ENCODE measurements around a stretch of chr16.

GRCh38 chr16:84833327-84834088 lies 13.7 kb downstream of the CRISPLD2 start:
- RAMPAGE, long total RNA = no peak
- RRBS = 45% methylated on average over 1 of the region's 25 CpGs
PRO-cap:
- standard = no peak
- CoPRO, capped RNA only, 2 experiments = no peak in any of the 2 experiments
- CoPRO, capped and uncapped RNA, 2 experiments = no peak in any of the 2 experiments
- CoPRO, uncapped RNA only, 2 experiments = no peak in any of the 2 experiments
CAGE:
- cytosol, long polyA plus RNA = no peak
- long polyA plus RNA = no peak
- nucleolus, long total RNA = no peak
- nucleus, long polyA plus RNA = no peak

DNA sequence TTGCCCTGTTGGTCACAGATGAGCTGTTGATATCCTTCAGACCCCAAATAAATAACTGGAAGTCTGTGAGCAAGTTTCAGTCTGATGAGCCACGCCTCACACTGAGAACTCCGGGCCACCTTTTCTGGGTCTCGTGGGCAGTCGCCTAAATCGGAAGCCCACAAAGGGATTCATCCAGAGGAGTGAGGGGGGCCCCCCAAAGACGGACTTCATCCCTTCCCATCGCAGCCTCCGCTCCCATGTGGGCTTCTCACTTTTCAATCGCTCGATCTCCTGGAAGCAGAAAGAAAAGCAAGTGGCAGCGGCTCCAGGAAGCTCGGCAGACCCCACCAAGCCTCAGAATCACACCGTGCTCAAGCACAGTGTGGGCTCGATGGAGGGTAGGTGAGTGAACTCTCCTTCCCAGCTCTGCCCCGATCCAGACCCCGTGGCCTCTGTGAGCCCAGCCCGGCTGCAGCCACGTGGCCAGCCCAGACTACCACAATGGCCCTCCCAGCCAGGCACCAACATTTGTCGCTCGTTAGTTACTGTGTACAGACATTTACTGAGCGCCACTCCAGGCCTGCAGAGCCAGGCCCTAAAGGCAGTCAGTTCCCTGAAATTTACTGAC lies 35.0 kb downstream of the ZDHHC7 start:
- RAMPAGE, long total RNA = no peak
- RRBS = no CpG with 5 or more reads among the region's 21 CpGs
PRO-cap:
- standard = no peak
- CoPRO, capped RNA only, 2 experiments = no peak in any of the 2 experiments
- CoPRO, capped and uncapped RNA, 2 experiments = no peak in any of the 2 experiments
- CoPRO, uncapped RNA only, 2 experiments = no peak in any of the 2 experiments
CAGE:
- cytosol, long polyA plus RNA = no peak
- long polyA plus RNA = no peak
- nucleolus, long total RNA = no peak
- nucleus, long polyA plus RNA = no peak

GRCh38 chr16:85001818-85002972 lies 9.1 kb downstream of the ZDHHC7 start:
- RAMPAGE, long total RNA = no peak
- RRBS = no CpG with 5 or more reads among the region's 25 CpGs
PRO-cap:
- standard = no peak
- CoPRO, capped RNA only, 2 experiments = no peak in any of the 2 experiments
- CoPRO, capped and uncapped RNA, 2 experiments = no peak in any of the 2 experiments
- CoPRO, uncapped RNA only, 2 experiments = no peak in any of the 2 experiments
CAGE:
- cytosol, long polyA plus RNA = no peak
- long polyA plus RNA = no peak
- nucleolus, long total RNA = no peak
- nucleus, long polyA plus RNA = no peak

GRCh38 chr16:85036787-85037575 lies 9.4 kb downstream of the KIAA0513 start:
- RAMPAGE, long total RNA = no peak
- RRBS = no CpG with 5 or more reads among the region's 14 CpGs
PRO-cap:
- standard = no peak
- CoPRO, capped RNA only, 2 experiments = no peak in any of the 2 experiments
- CoPRO, capped and uncapped RNA, 2 experiments = no peak in any of the 2 experiments
- CoPRO, uncapped RNA only, 2 experiments = no peak in any of the 2 experiments
CAGE:
- cytosol, long polyA plus RNA = no peak
- long polyA plus RNA = no peak
- nucleolus, long total RNA = no peak
- nucleus, long polyA plus RNA = no peak

GRCh38 chr16:85123746-85124403 lies 11.6 kb upstream of the CIBAR2 start:
- RAMPAGE, long total RNA = no peak
- RRBS = 78% methylated on average over 17 of the region's 32 CpGs
PRO-cap:
- standard = no peak
- CoPRO, capped RNA only, 2 experiments = no peak in any of the 2 experiments
- CoPRO, capped and uncapped RNA, 2 experiments = no peak in any of the 2 experiments
- CoPRO, uncapped RNA only, 2 experiments = no peak in any of the 2 experiments
CAGE:
- cytosol, long polyA plus RNA = no peak
- long polyA plus RNA = no peak
- nucleolus, long total RNA = no peak
- nucleus, long polyA plus RNA = no peak

- RAMPAGE, long total RNA = no peak
- RRBS = 21% methylated on average over 10 of the region's 28 CpGs
PRO-cap:
- standard = no peak
- CoPRO, capped RNA only, 2 experiments = no peak in any of the 2 experiments
- CoPRO, capped and uncapped RNA, 2 experiments = no peak in any of the 2 experiments
- CoPRO, uncapped RNA only, 2 experiments = no peak in any of the 2 experiments
CAGE:
- cytosol, long polyA plus RNA = no peak
- long polyA plus RNA = no peak
- nucleolus, long total RNA = no peak
- nucleus, long polyA plus RNA = no peak
These were observed 59.2 kb upstream of the CIBAR2 start for GRCh38 chr16:85171362-85171974.

DNA sequence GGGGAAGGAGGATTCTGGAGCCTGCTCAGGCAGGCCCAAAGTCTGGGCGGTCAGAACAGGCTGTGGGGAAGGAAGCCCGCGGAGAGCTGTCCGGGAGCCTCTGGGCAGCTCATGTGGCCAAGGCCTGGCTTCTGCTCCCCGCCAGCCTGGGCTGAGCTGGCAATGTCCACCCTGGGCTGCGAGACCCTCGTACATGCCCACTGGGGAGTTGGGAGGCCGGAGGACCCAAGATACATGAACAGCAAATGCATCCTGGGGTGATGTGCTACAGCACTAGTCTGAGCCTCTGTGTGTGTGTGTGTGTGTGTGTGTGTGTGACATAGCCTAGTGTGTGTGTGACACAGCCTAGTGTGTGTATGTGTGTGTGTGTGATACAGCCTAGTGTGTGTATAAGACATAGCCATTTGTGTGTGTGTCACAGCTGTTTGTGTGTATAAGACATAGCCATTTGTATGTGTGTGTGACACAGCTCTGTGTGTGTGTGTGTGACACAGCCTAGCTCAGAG lies 201.4 kb upstream of the CIBAR2 start:
- RAMPAGE, long total RNA = no peak
- RRBS = no CpG with 5 or more reads among the region's 8 CpGs
PRO-cap:
- standard = no peak
- CoPRO, capped RNA only, 2 experiments = no peak in any of the 2 experiments
- CoPRO, capped and uncapped RNA, 2 experiments = no peak in any of the 2 experiments
- CoPRO, uncapped RNA only, 2 experiments = no peak in any of the 2 experiments
CAGE:
- cytosol, long polyA plus RNA = no peak
- long polyA plus RNA = no peak
- nucleolus, long total RNA = no peak
- nucleus, long polyA plus RNA = no peak

- RAMPAGE, long total RNA = no peak
- RRBS = no CpG with 5 or more reads among the region's 26 CpGs
PRO-cap:
- standard = no peak
- CoPRO, capped RNA only, 2 experiments = no peak in any of the 2 experiments
- CoPRO, capped and uncapped RNA, 2 experiments = no peak in any of the 2 experiments
- CoPRO, uncapped RNA only, 2 experiments = no peak in any of the 2 experiments
CAGE:
- cytosol, long polyA plus RNA = no peak
- long polyA plus RNA = no peak
- nucleolus, long total RNA = no peak
- nucleus, long polyA plus RNA = no peak
These were observed 217.1 kb upstream of the CIBAR2 start for GRCh38 chr16:85329257-85329855.

GRCh38 chr16:85338923-85339167 lies 226.6 kb upstream of the CIBAR2 start:
- RAMPAGE, long total RNA = no peak
- RRBS = no CpG with 5 or more reads among the region's 8 CpGs
PRO-cap:
- standard = no peak
- CoPRO, capped RNA only, 2 experiments = no peak in any of the 2 experiments
- CoPRO, capped and uncapped RNA, 2 experiments = no peak in any of the 2 experiments
- CoPRO, uncapped RNA only, 2 experiments = no peak in any of the 2 experiments
CAGE:
- cytosol, long polyA plus RNA = no peak
- long polyA plus RNA = no peak
- nucleolus, long total RNA = no peak
- nucleus, long polyA plus RNA = no peak

DNA sequence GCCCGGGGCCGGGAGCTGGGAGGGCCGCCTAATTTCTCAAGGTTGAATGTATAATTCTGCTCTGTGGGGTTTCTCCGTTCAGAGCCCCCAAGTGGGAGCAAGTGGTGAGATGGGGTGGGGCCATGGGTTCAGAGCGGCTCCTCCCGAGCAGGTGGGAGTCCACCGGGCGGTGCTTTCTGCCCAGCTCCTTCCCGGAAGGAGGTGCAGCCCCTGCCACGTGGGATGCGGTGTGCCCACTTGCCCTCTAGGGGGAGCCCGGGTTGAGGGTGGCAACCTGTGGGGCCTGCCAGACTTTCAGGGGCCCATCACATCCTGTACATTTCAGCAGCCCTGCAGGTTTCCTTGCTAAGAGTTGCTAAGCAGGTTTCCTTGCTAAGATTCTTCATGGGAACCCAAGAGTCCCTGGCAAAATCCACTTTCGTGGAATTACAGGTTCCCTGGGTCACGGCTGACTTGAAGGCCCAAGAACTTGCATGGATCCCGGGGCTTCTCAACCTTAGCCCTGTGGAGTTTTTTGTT lies 196.8 kb upstream of the GSE1 start:
- RAMPAGE, long total RNA = no peak
- RRBS = 8% methylated on average over 4 of the region's 15 CpGs
PRO-cap:
- standard = bidirectional peak, plus-strand start at position 263 of the sequence, minus-strand start at position 198 of the sequence
- CoPRO, capped RNA only, 2 experiments = peak in 1 of 2 experiments; most common plus-strand start position 308 of the sequence (in 1); most common minus-strand start position 203 of the sequence (in 1)
- CoPRO, capped and uncapped RNA, 2 experiments = no peak in any of the 2 experiments
- CoPRO, uncapped RNA only, 2 experiments = no peak in any of the 2 experiments
CAGE:
- cytosol, long polyA plus RNA = no peak
- long polyA plus RNA = no peak
- nucleolus, long total RNA = no peak
- nucleus, long polyA plus RNA = no peak

DNA sequence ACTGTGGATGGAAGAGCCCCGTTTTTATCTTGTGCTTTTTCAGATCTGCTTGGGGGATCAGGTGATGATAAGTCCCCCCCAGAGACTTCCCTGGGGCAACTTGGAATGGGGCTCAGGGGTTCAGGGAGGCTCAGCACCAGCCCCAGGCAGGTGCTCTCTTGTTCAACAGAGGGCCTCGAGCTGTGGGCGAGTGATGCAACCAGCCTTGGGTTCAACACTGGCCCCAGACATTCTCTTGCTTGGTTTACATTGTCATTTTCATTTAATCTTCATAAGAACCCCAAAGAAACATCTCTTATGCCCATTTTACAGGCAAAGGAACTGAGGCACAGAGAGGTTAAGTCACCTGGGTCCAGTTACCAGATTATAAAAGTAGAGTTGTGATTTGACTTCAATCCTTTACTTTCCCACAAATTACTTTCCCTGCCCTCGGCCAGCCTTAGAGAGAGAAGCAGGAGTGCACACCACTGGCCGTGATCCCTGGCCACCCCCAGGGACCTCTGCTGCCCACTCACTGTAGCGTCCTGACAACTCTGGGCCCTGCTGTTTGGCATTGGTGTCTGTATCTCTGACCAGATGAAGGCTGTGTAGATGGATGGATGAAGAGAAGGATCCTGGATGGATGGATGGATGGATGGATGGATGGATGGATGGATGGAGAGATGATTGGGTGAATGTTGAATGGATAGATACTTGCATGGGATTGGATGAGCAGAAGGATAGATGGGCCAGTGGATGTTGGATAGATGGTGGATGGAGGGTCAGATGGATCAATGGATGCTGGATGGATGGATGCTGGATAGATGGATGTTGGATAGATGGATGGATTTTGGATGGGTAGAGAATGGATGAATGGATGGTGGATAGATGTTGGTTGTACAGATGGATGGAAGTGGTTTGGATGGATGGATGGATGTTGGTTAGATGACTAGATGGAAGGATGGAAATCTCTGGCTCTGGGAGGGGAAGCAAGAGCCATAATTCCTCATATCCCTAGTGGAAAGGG lies 179.8 kb upstream of the GSE1 start:
- RAMPAGE, long total RNA = no peak
- RRBS = no CpG with 5 or more reads among the region's 6 CpGs
PRO-cap:
- standard = no peak
- CoPRO, capped RNA only, 2 experiments = no peak in any of the 2 experiments
- CoPRO, capped and uncapped RNA, 2 experiments = no peak in any of the 2 experiments
- CoPRO, uncapped RNA only, 2 experiments = no peak in any of the 2 experiments
CAGE:
- cytosol, long polyA plus RNA = no peak
- long polyA plus RNA = no peak
- nucleolus, long total RNA = no peak
- nucleus, long polyA plus RNA = no peak

DNA sequence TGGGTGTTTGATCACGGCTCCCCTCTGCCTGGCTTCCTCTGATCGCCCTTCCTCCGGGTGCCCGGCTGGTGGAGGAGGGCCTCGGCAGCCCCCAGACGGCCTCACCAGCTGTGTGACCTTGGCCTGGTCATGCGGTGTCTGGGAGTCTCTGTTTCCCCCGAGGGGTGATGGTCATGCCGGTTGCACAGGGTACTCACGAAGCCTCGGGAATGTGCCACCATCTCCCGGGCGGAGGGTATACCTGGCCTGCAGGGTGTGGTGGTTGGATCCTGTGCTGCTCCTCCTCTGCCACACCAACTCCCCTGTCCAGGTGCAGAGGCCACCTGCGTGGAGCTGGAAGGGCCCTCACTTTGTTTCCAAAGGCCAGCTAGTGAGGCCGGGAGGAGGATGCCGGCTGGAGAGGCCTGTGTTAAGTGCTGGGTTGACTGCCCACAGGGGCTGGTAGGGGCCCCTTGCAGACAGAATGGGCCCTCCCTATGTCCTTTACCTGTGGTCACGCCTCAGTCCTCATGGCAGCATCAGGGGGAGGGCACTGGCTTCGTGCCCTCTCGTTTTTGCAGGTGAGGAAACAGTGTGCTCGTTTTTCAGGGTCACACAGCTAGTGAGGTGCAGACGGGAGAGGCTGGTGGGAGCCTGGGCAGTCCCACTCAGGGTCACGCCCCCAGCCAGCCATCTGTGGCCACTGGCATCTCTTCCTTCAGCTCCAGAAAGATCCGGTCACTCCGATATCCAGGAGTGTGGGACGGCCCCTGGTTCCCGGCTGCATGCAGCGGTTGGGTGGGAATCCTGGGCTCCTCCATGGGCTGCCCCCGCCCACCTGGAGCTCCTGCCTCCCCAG lies 148.5 kb upstream of the GSE1 start:
- RAMPAGE, long total RNA = no peak
- RRBS = 94% methylated on average over 7 of the region's 28 CpGs
PRO-cap:
- standard = no peak
- CoPRO, capped RNA only, 2 experiments = no peak in any of the 2 experiments
- CoPRO, capped and uncapped RNA, 2 experiments = no peak in any of the 2 experiments
- CoPRO, uncapped RNA only, 2 experiments = no peak in any of the 2 experiments
CAGE:
- cytosol, long polyA plus RNA = no peak
- long polyA plus RNA = no peak
- nucleolus, long total RNA = no peak
- nucleus, long polyA plus RNA = no peak

- RAMPAGE, long total RNA = no peak
- RRBS = no CpG with 5 or more reads among the region's 10 CpGs
PRO-cap:
- standard = no peak
- CoPRO, capped RNA only, 2 experiments = no peak in any of the 2 experiments
- CoPRO, capped and uncapped RNA, 2 experiments = no peak in any of the 2 experiments
- CoPRO, uncapped RNA only, 2 experiments = no peak in any of the 2 experiments
CAGE:
- cytosol, long polyA plus RNA = no peak
- long polyA plus RNA = no peak
- nucleolus, long total RNA = no peak
- nucleus, long polyA plus RNA = no peak
These were observed 147.2 kb upstream of the GSE1 start for GRCh38 chr16:85465845-85466389.

DNA sequence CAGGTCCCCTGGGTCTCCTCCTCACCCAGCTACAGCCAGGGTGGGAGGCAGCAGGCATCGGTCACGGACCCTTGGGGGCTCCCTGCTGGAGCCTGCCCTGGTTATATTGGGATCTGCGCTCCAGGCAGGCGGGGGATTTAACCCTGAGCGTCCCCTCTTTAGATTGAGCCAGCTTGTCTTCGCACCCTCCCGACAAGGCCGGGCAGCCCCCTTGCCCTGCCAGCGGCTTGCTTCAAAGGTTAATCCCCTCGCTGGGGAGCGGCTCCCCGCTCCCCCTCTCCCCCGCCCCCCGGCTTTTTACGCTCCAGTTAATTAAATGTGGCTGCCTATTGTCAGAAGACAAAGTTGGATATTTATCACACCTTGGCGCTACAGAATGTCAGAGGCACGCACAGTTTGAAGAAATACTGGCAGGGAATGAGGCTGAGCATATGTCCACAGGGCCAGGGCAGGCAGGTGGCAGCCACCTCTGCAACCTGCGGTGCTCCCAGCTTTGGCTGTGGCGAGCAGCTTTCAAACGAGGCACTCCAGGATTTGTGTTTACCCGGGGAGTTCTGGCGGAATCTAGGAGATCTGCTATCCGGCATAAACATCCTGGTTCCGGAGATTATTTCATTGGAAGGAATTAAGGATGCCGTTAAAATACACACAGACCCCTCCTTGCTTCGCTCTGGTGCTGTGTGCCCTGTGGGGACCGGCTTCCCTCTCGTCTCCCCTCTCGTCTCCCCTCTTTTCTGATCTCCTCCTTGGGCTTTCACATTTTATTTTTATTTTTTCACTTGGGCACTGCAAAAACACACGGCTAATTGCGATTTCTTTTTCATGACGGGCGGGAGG lies 38.1 kb upstream of the GSE1 start:
- RAMPAGE, long total RNA = no peak
- RRBS = 81% methylated on average over 10 of the region's 33 CpGs
PRO-cap:
- standard = no peak
- CoPRO, capped RNA only, 2 experiments = no peak in any of the 2 experiments
- CoPRO, capped and uncapped RNA, 2 experiments = no peak in any of the 2 experiments
- CoPRO, uncapped RNA only, 2 experiments = peak in 2 of 2 experiments; most common plus-strand start position 315 of the sequence (in 2)
CAGE:
- cytosol, long polyA plus RNA = no peak
- long polyA plus RNA = no peak
- nucleolus, long total RNA = no peak
- nucleus, long polyA plus RNA = no peak

- RAMPAGE, long total RNA = no peak
- RRBS = 52% methylated on average over 3 of the region's 19 CpGs
PRO-cap:
- standard = no peak
- CoPRO, capped RNA only, 2 experiments = no peak in any of the 2 experiments
- CoPRO, capped and uncapped RNA, 2 experiments = peak in 1 of 2 experiments; most common plus-strand start chr16:85587763 (in 1)
- CoPRO, uncapped RNA only, 2 experiments = peak in 1 of 2 experiments; most common plus-strand start chr16:85587741 (in 1)
CAGE:
- cytosol, long polyA plus RNA = no peak
- long polyA plus RNA = no peak
- nucleolus, long total RNA = no peak
- nucleus, long polyA plus RNA = no peak
These were observed 25.6 kb upstream of the GSE1 start for GRCh38 chr16:85587441-85588087.

GRCh38 chr16:85613673-85614824 lies 927 bp downstream of the GSE1 start:
- RAMPAGE, long total RNA = no peak
- RRBS = 8% methylated on average over 25 of the region's 89 CpGs
PRO-cap:
- standard = bidirectional peak, plus-strand start at chr16:85614106, minus-strand start at chr16:85614015
- CoPRO, capped RNA only, 2 experiments = peak in 1 of 2 experiments; most common plus-strand start chr16:85614138 (in 1); most common minus-strand start chr16:85613910 (in 1)
- CoPRO, capped and uncapped RNA, 2 experiments = no peak in any of the 2 experiments
- CoPRO, uncapped RNA only, 2 experiments = no peak in any of the 2 experiments
CAGE:
- cytosol, long polyA plus RNA = no peak
- long polyA plus RNA = no peak
- nucleolus, long total RNA = no peak
- nucleus, long polyA plus RNA = no peak

DNA sequence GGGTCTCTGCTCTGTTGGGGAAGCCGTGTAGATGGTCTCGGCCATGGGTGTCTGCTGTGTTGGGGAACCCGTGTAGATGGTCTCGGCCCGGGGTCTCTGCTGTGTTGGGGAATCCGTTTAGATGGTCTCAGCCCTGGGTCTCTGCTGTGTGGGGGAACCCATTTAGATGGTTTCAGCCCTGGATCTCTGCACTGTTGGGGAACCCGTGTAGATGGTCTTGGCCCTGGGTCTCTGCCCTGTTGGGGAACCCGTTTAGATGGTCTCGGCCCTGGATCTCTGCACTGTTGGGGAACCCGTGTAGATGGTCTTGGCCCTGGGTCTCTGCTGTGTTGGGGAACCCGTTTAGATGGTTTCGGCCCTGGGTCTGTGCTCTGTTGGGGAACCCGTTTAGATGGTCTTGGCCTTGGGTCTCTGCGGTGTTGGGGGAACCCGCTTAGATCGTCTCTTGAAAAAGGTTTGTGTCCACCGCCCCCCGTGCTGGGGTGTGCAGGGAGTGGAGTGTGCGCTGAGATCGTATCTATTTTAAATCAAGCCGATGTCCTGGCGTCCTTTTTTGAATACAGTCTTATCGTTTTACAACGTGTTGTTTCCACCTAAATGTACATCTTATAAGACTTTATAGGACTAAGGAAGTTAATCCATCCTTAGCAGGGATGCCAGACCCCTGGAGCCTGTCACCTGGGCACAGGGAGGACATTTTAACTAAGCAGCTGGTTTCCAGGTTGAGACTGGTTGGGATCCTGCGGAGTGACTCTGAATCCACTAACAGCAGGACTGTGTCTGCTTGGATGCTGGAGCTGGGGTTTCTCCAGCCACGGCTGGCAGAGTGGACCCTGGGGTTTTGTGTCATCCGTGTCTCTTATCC lies 8.0 kb downstream of the GSE1 start:
- RAMPAGE, long total RNA = no peak
- RRBS = no CpG with 5 or more reads among the region's 27 CpGs
PRO-cap:
- standard = no peak
- CoPRO, capped RNA only, 2 experiments = no peak in any of the 2 experiments
- CoPRO, capped and uncapped RNA, 2 experiments = no peak in any of the 2 experiments
- CoPRO, uncapped RNA only, 2 experiments = peak in 2 of 2 experiments; most common plus-strand start position 525 of the sequence (in 1)
CAGE:
- cytosol, long polyA plus RNA = no peak
- long polyA plus RNA = no peak
- nucleolus, long total RNA = no peak
- nucleus, long polyA plus RNA = no peak